Measurements from ENCODE around the genes GAD2 and APBB1IP.

GRCh38 chr10:24548684-24549022, 175.0 kb downstream of the ARHGAP21 start:
- RRBS, result no CpG with 5 or more reads among the region's 4 CpGs

DNA sequence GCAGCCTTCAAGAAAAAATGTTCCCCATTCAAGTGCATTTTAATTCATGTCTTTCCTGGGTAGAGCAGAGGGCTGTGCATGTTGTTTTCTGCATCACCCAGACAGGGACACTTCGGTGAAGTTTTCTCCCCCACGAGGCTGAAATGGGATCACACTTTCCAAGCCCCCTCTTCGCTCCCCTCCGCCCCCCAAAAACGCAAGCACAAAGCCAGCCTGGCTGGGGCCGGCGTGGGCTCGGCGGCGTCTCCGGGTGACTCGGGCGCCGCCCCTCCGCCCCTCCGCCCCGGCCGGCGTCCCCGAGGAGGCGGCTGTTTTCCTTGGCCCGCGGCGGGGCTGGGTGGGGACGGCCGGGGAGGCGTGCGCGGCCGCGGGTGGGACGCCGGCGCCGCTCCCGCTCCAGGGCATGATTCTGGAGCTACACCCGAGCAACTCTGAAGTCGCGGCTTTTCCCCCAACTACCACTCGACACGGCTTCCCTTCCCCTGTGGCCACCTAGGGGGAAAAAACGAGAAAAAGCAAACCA, 1.1 kb downstream of the ARHGAP21 start:
- RRBS, result 1% methylated on average over 16 of the region's 42 CpGs

- RRBS, result no CpG with 5 or more reads among the region's 9 CpGs
Measured at GRCh38 chr10:24725158-24725476, 1.4 kb upstream of the ARHGAP21 start.

- RRBS, result 25% methylated on average over 1 of the region's 17 CpGs
Measured at GRCh38 chr10:24790409-24791186, 66.9 kb upstream of the ARHGAP21 start.

- RRBS, result 2% methylated on average over 3 of the region's 93 CpGs
Measured at GRCh38 chr10:26215861-26216863, at the start of gene GAD2. Gene GAD2, plus strand, starts transcription at chr10:26216774.

GRCh38 chr10:26430832-26431316, 7.3 kb upstream of the APBB1IP start:
- RRBS, result no CpG with 5 or more reads among the region's 3 CpGs

- RRBS, result 10% methylated on average over 9 of the region's 39 CpGs
Measured at GRCh38 chr10:26437380-26438501, at the start of gene APBB1IP. Gene APBB1IP, plus strand, starts transcription at chr10:26438341.

DNA sequence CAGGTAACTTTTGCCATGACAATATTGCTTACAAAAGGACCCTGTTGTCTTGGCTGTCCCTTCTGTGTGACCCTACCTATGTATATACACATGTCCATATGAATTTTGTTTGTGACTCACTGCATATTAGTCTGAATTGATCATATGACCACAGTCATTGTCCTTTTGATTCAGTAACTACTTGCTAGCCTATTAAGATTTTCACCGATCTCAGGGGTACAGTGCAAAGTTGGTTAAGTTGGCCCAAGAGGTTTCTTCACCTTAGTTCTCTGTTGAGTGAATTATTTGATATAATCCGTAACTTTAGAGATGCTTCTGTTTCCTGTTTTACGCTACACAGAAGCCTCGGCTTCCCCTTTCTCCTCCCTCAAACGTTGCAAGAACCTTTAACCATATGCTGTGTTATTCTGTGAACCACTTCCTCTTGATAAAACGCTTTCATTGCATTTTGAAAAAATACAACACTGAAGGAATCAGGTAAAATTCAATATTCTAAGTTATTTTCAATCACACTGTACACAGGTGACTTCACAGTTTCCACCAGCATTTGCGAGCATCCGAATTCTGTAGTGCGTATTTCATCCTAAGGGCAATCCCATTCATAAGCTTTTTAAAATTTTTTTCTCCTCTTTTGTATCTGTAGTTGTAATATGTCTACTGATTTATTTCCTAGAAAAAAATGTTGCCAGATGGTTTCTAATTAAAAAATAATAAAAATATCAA, 44.0 kb downstream of the APBB1IP start:
- RRBS, result no CpG with 5 or more reads among the region's 9 CpGs

DNA sequence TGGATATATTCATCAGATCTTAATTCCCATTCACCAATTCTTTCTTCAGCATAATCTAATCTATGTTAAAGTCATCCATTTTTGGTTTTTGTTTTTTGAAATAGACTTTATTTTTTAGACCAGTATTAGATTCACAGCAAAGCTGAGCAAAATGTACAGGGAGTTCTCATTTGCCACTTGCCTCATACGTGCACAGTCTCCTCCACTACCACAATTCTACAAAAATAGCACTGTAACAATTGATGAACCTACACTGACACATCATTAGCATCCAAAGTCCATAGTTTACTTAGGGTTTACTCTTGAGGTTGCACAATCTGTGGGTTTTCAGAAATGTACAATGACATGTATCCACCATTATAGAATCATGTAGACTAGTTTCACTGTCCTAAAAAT, 125.9 kb upstream of the PDSS1 start:
- RRBS, result no CpG with 5 or more reads among the region's 1 CpG

GRCh38 chr10:26755224-26755889, 57.9 kb downstream of the PDSS1 start:
- RRBS, result no CpG with 5 or more reads among the region's 4 CpGs

GRCh38 chr10:27023466-27023822, 76.8 kb downstream of the ANKRD26 start:
- RRBS, result no CpG with 5 or more reads among the region's 4 CpGs

GRCh38 chr10:27060243-27060771, 40.0 kb downstream of the ANKRD26 start:
- RRBS, result no CpG with 5 or more reads among the region's 2 CpGs

- RRBS, result no CpG with 5 or more reads among the region's 3 CpGs
Measured at GRCh38 chr10:27327328-27327694, 86.7 kb upstream of the ACBD5 start.

GRCh38 chr10:27505176-27505406, 987 bp downstream of the RAB18 start:
- RRBS, result no CpG with 5 or more reads among the region's 2 CpGs

DNA sequence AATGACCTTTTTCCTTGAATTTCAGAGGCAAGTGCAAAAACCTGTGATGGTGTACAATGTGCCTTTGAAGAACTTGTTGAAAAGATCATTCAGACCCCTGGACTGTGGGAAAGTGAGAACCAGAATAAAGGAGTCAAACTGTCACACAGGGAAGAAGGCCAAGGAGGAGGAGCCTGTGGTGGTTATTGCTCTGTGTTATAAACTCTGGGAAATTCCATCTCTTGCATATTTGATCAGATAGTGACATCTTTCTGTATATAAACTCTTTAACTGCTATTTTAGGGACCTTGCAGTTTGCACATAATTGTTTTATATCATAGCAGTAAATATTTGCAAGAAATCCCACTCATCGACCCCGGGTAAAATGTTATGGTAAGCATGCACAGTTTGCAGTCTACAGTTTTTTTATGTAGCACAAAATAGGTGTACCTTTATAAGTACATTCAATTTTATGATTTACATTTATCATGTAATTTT, 33.8 kb downstream of the RAB18 start:
- RRBS, result no CpG with 5 or more reads among the region's 2 CpGs

DNA sequence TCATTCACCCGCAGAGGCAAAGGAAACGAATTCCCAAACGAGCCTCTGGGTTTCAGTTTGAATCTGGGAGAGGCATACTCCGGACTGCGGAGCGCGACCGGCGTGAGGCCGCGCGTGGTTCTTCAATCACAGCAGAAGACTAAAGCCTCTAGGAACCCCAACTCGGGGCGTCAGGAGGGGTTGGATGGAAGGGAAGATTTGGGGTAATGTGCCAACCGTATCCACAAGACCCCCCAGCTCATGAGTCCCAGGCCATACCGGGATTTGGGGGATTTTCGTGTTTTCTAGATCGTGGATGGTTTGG, 1.9 kb downstream of the MKX start:
- RRBS, result 27% methylated on average over 6 of the region's 18 CpGs

GRCh38 chr10:28668291-28669353, 8.7 kb upstream of the BAMBI start:
- RRBS, result 4% methylated on average over 1 of the region's 64 CpGs

DNA sequence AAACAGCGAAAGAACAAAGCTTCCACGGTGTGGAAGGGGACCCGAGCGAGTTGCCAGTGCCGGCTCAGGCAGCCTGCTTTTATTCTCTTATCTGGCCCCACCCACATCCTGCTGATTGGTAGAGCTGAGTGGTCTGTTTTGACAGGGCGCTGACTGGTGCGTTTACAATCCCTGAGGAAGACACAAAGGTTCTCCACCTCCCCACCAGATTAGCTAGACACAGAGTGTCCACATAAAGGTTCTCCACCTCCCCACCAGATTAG, 218.7 kb downstream of the BAMBI start:
- RRBS, result no CpG with 5 or more reads among the region's 7 CpGs

DNA sequence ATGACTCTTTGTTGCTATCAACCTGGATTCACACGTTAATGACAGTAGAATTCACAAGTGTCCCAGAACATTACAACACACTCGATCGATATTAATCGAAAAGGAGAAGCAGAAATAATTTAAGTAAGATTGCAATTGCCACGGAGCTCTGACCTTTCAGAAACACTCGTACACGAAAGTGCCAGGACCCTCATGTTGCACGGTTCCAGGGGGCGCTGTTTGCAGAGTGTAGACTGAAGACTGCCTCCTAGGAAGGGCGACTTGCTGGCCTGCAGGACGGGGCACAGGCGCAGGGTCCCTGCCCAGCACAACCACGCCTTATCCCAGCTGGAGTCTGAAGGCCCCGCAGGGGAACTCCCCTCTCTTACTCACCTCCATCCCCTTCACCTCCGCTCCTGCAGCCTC, 261.9 kb downstream of the BAMBI start:
- RRBS, result no CpG with 5 or more reads among the region's 15 CpGs

DNA sequence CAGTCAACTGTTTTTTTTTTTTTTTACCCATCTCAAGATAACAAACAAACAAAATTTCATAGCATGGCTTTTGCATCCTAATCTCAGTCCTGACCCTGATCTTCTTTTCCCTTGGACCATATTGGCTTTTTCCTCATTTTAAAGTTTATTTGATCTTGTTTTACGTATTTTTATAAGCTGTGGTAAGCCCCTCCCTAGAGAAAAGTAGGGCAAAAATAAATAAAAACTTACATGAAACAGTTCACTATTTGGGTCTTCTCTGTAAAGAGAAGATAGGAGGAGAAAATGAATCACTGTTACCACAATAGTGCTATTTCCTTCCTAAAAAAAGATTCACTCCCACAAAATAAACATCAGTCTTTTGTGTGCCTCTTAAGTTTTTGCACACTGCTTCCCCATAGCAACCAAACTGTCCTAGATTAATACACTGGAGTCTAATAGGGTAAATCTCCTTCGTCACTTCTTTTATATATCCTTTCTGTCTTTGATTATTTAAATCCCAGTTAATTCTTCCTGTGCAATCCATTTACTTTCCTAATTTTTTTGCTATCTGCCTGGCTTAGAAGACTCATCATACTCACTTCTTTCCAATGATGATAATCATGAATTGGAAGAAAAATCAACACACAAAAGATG, 1.4 kb upstream of the SVIL start:
- RRBS, result no CpG with 5 or more reads among the region's 2 CpGs

All from BE2C (cell line).